REH cell (cell line): Measurements from ENCODE around the gene ASS1.

DNA sequence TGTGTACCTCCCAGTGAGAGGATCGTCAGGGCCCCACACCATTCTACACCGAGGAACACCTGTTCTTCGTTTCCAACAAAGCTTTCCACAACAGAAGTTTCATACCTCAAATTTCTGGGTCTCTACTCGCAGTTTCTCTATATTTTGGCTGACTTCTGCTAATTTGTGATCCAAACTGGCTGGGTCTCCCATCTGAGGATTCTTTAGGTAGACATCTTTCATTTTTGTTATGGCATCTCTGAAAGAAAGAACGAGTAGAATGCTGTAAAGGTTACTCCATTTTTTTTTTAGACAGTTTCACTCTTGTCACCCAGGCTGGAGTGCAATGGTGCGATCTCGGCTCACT lies 67.5 kb downstream of the USP20 start:
- PRO-cap: no peak

- PRO-cap: no peak
These were observed 81.1 kb downstream of the FNBP1 start for GRCh38 chr9:129961919-129962213.

DNA sequence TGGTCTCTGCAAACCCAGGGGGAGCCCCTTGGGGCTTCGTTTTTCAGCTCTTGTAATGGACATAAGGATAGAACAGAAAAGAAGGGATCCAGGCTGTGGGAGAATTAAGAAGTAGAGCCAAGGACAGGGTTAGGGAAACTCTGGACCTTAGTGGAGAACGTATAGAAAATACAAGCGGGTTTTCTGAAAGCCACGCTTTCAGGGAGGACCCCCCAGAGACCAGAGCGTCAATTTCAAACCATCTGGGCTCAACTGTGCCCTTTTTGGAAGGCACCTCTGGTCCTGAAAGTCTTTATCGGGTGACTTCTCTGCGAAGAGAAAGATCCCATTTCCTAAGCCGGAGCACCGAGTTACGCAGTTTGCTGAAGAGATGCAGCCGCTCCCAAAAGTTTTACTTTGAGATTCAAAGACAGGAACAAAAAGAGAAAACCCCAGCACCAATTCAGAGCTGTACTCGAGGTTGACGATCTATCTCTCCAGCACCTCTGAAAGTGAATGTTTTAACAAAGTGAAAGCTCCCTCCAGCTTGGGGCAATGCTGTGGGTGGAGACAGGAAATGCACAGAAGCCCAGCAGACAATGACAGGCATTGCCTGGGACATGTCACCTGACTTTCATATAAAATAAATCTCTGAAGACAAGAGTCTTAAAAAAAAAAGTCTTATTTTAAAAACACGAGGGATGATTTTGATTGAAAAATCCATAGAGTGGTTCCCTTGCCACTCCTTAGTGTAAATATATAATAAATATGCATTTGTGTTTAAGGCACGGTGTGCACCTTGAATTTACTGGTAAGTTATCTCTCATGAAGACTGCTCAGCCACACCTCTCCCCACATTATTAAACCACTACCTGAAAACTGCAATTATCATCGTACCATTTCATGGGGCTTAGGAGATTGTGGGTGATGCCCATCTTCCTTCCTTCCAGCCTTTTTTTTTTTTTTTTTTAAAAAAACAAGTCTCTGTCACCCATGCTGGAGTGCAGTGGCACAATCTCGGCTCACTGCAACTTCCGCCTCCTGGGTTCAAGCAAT lies 80.0 kb downstream of the FNBP1 start:
- PRO-cap: unidirectional peak, plus-strand start at position 292 of the sequence; unidirectional peak, minus-strand start at position 497 of the sequence

GRCh38 chr9:130045387-130045843 lies 2.4 kb upstream of the FNBP1 start:
- PRO-cap: no peak

- PRO-cap: no peak
These were observed 54.1 kb upstream of the NCS1 start for GRCh38 chr9:130118112-130118449.

- PRO-cap: no peak
These were observed 35.2 kb upstream of the NCS1 start for GRCh38 chr9:130137012-130137492.

- PRO-cap: no peak
These were observed 21.2 kb downstream of the NCS1 start for GRCh38 chr9:130193307-130193977.

GRCh38 chr9:130212436-130212917 lies 40.3 kb downstream of the NCS1 start:
- PRO-cap: no peak

- PRO-cap: no peak
These were observed 42.2 kb downstream of the NCS1 start for GRCh38 chr9:130214382-130214914.

DNA sequence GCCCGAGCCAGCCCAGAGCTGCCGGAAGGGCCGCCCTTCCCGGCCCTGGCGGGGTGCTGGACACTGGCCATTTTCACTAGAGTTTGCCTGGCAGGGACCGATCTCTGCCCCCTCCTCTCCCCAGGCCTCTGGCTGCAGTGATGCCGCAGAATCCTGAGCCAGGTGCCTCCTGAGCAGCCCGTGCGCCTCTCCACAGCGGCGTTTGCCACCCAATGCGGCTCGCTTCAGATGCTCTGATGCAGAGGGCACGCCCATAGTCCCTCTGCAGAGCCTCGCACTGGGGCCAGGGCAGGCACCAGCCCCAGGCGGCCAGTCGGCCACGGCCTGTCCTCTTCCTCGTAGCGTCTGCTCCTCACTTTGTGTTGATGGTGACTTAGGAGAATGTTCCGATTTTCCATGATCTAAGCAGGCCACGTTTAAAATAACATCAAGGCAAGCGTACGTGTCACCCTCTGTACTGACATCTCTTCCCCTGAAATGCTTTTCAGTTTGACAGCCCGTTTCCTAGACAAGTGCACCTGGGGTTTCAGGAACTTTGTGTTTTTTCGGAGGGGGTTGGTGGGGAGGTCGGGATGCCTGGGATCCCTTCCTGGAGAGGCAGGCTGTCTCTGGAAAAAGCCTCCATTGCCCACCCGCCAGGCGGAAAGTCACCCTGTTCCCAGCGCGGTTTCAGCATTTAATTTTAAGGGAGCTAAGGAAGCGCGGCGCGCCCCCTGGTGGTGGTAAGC lies 29.8 kb upstream of the HMCN2 start:
- PRO-cap: no peak

DNA sequence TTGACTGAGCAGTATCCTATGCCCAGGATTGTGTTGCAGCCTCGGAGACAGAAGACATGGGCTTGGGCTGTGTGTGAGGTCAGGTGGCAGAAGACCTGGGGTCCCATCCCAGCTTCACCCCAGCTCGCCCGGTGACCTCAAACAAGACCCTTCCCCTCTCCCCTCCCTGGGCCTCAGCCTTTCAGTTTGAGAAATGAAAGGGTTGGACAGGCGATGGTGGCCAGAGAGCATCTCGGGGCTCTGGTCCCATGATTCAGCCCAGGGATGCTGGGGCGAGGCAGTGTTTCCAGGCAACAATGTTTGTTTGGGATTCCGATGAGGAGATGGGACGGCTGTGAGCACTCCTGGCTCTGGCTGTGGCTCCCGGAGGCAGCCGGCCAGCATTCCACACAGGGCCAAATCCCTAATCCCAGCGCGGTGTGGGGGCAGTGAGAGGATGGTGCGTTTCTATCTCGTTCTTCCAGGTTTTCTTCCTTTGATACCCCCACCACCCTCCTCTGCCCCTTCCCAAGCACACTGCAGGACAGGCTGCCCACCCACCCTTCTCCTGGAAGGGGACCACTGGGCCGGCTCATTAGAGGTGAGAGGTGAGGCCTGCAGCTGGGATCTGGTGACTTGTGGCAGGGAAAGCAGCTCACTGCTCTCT lies 66.0 kb downstream of the HMCN2 start:
- PRO-cap: no peak

GRCh38 chr9:130438322-130438617 lies 6.5 kb upstream of the ASS1 start:
- PRO-cap: no peak

DNA sequence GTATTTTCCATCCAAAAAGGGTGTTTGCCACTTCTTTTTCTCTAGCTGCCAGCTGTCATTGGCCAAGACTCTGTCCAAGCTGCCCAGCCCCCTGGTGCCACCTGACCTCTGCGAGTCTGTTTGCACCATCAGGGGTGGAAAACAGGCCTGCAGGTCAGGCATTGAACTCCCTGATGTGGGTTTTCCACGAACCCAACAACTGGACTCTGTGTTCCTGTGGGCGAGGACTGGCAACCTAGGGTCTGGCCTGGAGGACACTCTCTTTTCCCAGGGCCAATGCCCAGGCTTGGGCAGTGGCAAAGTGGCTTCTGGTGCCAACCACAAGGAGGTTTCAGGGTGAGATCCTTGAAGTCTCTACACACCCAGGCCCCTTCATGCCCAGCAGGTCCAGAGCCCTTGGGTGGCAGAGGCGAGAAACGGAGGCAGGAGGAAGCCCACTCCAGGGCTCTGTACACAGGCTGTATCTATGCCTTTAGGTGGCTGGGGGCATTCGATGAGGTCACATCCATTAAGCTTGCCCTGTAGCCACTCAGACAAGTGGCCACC lies 6.1 kb upstream of the ASS1 start:
- PRO-cap: no peak

DNA sequence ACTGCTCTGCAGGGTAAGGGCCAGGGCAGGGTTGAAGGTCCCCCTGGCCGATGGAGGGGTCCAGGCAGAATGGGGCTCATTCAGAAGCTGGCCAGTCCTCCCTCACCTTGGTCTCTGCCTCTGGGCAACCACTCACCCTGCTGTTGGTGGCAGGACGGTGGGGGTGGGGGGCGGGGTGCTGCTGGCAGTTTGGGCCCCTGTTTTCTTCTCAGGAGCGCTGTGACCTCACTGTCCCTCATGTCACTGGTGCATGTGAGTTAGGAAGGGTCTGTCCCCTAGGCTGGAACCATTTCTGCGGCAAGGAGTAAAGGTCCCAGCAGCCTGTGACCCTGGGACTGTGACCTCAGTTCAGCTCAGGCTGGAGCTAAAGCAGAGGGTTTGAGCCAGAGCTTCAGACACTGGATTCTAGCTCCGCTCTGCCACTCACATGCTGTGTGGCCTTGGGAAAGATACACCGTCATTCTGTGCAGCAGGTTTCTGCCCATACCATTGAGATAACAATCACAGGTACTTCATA lies 1.8 kb upstream of the ASS1 start:
- PRO-cap: no peak

- PRO-cap: bidirectional peak, plus-strand start at chr9:130444962, minus-strand start at chr9:130444757
These were observed at the start of gene ASS1 for GRCh38 chr9:130444662-130445529. TSS of gene ASS1 (plus strand) at chr9:130444961.

- PRO-cap: bidirectional peak, plus-strand start at chr9:130579296, minus-strand start at chr9:130579287
These were observed 542 bp upstream of the FUBP3 start for GRCh38 chr9:130578739-130579331.

DNA sequence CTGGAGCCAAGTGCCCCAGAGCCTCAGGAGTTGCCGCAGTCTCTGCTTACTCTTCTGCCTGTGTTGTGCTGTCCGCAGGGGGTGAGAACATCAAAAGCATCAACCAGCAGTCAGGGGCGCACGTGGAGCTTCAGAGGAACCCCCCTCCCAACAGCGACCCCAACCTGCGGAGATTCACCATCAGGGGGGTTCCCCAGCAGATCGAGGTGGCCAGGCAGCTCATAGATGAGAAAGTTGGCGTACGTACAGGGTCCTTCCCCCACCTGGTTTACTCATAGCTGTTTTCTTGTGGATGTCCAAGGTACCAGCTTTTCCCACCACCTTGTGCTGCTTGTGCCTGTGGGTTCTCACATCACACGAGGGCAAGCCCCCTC lies 33.9 kb upstream of the PRDM12 start:
- PRO-cap: no peak

DNA sequence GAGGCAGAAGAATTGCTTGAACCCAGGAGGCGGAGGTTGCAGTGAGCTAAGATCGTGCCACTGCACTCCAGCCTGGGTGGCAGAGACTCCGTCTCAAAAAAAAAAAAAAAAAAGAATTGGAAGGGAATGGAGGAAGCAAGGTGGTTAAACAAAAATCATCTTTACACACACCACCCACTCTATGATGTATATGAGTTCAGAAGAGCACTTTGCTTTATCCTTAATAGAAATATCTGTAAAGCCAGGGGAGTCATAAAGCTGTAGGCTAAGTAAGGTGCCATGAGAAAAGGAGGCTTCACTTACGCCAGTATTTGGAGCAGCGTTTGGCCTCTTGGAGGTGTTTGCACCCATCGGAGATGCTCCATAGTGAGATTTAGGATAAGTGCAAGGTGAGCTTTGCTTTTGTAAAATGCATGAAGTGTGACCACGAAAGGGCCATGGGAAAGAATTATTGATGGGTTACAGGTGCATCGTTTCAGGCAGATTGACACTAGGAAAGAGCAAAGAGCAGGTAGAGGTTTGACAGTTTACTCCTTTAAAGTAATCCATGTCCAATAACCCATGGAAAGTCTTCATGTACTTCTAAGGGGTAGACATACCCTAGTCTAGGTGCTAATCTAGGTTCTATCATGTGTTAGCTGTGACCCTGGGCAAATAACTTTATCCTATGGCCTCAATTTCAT lies 36.0 kb upstream of the ABL1 start:
- PRO-cap: no peak

DNA sequence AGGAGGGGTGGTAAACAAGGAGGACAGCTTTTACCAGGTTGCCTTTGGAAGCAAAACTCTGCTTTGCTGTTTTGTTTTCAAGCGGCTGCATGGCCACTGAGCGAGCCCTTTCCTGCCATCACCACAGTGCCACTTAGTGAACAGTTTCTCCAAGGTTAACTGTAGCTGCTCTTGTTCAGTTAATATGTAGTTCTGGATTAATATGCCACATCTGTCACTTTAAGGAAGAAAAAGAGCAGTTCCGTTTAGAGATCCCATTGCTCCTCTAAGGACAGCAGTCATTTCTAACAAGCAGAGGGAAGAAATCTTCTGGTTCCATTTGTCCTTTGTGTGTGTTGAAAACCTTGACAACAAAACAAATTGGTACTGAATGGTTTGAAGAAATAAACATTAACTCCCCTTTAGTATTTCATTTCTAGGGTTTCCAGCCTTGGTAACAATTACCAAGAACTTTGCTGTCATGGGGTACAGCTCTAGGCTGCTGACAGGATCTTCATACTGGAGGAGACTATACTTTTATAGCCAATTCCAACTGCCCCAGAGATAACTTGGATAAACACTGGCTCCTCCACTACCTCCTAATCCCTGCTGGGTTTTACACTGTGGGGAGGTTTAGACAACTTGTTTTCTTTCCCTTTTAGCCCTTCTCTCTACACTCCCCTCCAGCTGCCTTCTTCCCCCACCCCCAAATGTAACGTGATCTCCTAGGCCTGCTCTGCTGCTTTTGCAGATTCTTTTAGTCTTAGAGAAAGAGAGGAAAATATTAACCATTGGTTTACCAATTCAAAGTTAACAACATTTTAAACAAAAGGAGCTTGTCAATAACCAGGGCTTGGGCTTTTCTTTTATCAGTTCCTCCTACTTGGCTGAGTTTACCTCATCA lies 10.2 kb upstream of the ABL1 start:
- PRO-cap: unidirectional peak, minus-strand start at position 604 of the sequence

DNA sequence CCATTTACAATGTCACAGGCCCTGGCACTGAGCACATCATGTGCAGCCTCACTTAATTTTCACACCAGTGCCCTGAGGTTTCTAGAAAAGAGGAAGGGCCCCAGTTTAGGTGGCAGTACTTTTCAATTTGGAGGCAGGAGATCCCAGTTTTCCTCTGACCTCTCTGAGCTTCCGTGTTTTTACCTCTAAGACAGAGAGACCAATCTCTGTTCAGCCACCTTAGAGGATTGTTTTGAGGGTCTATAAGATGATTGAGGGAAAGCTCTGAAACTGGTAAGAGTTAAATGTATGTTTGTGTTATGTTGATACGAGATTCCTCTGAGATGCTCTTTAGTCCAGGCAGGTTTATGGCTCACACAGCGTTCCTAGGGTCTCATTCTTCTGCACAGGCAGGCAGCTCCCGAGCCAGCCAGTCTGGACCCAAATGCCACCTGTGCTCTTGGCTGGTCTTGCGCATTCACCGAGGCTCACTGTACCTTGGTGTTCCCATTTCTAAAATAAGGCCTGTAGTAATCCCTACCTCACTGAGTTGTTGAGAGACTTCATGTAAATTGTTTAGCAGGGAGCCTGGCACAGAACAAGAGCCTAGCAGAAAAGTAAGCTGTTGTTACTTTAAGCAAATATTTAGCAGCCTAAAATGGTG lies 4.6 kb downstream of the ABL1 start:
- PRO-cap: no peak